ENCODE measurements around a stretch of chr19.

- PRO-cap, 2 experiments, result no peak in any of the 2 experiments
Observed at GRCh38 chr19:15368176-15368513, 11.4 kb downstream of the AKAP8 start.

GRCh38 chr19:15378775-15379557 is 621 bp downstream of the AKAP8 start:
- PRO-cap, 2 experiments, result peak in 1 of 2 experiments; most common minus-strand start chr19:15379305 (in 1)

- PRO-cap, 2 experiments, result peak in 2 of 2 experiments; most common plus-strand start chr19:15432868 (in 2); most common minus-strand start chr19:15432679 (in 1)
Observed at GRCh38 chr19:15432537-15433617, 14.1 kb upstream of the AKAP8L start.

GRCh38 chr19:15551080-15551719 is 42.9 kb downstream of the CYP4F22 start:
- PRO-cap, 2 experiments, result no peak in any of the 2 experiments

- PRO-cap, 2 experiments, result no peak in any of the 2 experiments
Observed at GRCh38 chr19:15641855-15642508, 1.3 kb downstream of the CYP4F3 start.

DNA sequence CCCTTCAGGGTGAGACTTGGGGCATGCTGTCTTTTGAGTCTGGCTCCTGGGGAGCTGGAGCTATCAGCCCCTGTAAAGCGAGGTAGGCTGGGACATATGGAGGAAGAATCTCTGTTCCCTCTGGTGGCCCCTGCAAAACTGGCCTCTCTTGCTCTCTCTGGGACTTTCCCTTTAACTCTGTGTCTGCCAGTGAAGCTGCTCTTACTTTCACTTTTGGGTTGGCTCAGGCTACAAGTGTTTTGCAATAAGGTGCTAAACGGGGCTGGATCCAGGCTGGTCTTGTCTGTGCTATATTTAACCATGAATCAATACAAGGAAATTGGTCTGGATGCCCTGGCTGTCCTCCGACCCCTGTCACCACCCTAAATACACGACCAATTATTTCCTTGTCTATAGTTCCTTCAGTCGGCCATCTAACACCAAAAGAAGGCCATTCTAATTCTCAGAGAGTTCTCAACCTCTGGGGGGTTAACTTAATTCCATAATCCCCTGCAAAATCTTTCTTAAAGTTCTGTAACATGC is 53.2 kb downstream of the OR10H4 start:
- PRO-cap, 2 experiments, result no peak in any of the 2 experiments

DNA sequence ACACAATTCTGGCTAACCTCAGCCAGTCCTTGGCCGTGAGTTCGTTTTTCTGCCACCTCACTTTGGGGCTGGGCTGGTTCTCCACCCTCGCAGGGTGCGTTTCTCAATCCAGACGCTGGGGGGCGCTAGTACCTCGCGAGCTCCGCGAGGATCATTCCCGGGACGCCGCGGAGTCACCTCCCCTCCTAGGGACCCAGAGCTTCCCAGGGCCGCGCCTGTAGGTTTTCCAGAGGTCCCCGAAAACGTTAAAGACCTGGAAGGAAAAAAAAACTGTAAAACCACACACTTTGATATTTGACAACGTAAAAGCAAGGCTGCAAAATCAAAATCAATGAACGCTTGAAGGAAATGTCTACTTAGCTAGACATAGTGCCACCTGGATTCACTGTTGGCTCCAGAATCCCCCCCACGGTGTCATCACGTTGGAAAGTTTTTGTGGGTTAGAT is 34.7 kb upstream of the TPM4 start:
- PRO-cap, 2 experiments, result no peak in any of the 2 experiments

DNA sequence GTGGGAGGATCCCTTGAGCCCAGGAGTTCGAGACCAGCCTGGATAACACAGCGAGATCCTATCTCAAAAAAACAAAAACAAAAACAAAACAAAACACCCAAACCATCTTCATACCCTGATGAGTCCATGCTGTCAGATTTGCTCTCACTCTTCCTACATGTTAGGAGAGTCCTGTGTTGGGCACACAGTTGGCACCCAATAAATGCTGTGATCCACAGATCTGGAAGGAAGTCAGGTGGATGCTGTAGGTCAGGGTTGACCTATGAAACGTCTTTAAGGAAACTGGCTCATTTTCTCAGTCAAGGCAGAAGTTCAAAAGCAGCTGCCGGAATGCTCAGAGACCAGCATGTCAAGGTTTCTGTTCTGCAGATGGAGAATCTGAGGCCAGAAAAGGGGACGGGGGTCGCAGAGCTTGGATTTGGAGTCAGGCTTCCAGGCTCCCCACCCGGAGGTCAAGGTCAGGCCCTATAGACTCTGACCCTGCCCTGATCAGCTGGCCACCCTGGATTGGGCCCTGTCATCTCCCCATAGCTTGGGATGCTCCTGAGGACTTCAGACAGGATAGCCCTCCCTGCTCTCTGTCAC is 3.1 kb upstream of the TPM4 start:
- PRO-cap, 2 experiments, result no peak in any of the 2 experiments

GRCh38 chr19:16093486-16094037 is 17.3 kb downstream of the TPM4 start:
- PRO-cap, 2 experiments, result peak in 2 of 2 experiments; most common plus-strand start chr19:16093891 (in 2); most common minus-strand start chr19:16093648 (in 1)

GRCh38 chr19:16115502-16116170 is 3.9 kb downstream of the RAB8A start:
- PRO-cap, 2 experiments, result no peak in any of the 2 experiments

DNA sequence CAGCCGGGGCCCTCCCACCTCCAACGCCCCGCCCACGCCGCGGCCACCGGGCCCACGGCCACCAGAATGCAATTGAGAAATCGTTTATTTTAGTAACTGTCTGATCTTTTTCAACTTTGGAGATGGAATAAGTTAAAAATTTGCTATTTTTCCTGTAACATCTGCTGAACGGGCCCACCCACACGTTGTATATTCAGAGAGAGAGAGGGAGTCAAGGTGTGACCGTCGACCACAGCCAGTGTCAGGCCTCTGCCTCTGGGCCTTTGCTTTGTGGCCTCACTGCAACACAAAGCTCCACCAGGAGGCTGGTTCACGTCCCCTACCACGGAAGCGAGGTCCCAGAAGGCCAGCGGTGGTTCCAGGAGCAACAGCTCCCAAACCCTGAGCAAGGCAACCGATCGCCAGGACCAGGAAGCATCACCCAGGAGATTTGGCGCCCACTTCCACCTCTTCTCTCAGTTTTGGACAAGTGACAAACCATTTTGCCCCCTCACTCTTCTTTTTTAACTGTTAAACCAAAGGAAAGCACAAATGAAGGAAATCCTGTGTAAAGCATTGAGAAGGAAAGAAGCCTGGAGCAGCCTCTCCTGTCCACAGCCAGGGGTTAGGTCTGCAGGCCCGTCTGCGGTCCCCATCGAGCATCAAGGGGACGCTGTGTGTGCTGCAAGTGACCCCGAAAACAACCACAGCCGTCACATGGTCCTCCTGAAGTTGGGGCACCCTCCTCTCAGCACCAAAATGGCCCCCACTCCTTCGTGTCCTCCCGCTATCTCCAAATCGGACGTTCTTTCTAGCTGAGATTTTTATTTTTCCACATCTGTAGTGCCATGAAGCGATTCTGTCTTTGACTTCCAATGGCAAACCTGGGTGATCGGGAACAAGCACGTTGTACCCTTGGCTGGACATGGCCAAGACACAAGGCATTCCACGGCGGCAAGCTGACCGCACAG is 10.8 kb upstream of the HSH2D start:
- PRO-cap, 2 experiments, result no peak in any of the 2 experiments

GRCh38 chr19:16157788-16158069 is 14.2 kb downstream of the HSH2D start:
- PRO-cap, 2 experiments, result no peak in any of the 2 experiments

DNA sequence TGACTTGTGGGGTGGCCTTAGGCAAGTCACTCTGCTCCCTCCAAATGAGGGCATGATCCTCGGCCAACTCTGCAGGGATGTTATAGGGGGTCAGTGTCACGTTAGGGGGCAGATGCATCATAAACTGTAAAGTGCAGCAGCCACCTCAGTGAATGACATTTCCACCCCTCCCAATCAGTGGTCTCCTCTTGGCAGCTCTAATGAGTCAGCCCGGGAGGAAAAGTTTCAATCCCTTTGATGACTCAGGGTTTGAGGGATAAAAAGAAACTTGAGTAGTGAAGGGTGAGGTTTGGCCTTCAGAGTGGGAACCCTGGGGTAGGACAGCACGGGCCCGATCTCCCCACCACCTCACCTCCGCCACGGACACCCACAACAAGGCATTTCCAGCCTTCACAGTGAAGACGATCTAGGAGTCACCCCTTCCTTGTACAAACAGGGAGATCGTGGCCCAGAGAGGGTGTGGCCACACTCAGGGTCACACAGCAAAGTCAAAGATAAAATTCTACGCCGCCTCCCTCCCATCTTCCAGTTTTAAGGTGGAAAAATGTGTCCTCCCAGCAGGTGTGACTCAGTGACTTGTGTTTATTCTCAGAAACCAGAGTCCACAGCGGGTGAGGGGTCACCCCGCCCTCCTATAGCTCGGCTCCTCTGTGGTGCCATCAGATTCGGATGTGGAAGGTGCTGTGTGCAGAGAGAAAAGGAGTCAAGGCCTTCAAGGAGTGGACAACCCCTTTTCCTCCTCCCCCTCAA is 12.3 kb downstream of the CIB3 start:
- PRO-cap, 2 experiments, result no peak in any of the 2 experiments

- PRO-cap, 2 experiments, result no peak in any of the 2 experiments
Observed at GRCh38 chr19:16360808-16361820, 36.5 kb downstream of the KLF2 start.

GRCh38 chr19:16362980-16363709 is 38.5 kb downstream of the KLF2 start:
- PRO-cap, 2 experiments, result peak in 2 of 2 experiments; most common plus-strand start chr19:16363428 (in 2); most common minus-strand start chr19:16363240 (in 1)

DNA sequence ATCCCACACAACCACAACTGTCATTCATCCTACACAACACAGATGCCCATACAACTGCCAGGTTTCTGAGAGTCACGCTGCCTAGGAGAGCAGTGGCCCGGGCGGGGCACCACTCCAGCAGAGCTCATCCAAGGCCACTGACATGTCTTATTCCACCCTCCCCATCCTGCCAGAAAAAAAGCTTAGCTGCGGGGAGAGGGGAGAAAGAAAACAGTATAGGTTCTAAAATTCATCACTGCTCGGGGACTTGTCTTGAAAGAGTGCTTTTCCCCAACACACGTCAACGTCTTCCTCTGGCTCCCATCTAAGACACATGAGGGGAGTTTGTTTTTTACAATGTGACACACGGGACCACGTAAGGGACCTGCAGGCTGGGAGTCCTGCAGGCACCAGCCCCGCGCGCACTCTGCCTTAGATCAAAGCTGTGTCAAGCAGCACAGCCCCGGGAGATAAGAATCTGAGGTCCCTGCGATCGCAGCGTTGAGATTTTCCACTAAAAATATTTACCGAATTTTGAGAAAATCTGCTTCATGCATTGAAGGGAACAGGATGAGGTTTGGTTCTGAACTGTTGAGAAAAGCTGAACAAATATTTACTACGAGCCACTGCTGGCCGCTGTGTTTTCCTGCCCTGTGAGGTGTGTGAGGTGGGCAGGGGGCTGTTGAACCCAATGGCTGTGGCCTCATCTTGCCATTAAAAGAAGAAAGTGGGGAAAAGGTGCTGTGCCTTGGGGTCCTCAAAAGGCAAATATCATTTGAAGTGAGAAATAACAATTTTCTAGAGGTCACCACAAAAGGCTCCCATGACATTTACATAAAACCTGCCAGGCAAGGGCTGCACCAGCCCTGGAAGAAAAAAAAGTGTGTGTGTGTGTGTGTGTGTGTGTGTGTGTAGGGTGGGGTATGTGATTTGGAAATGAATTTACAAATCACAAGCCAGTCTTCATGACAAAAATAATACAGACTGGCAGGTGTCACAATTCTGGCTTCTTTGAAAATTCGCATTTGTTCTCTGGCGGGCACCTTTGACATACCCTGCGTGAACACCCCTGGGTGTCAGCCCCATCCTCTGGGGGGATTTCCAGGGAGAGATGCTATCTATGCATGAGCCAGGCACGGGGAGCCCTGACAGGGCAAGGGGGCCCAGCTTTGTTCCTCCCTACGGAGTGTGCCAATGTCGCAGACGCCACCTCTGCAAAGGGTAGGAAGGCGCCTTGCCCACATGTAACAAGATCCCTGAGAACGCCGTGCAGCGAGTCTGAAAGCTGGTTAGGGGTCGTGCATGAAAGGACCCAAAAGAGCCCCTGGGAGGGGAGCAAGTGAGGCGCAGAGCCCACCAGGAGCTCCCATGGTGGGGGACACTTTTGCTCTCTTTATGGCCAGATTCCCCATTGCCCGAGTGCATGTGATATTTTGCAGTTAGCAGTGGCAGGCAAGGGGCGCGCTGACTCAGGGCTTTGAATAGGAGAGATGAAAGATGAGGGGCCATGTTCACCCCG is 44.7 kb downstream of the KLF2 start:
- PRO-cap, 2 experiments, result peak in 1 of 2 experiments; most common minus-strand start position 408 of the sequence (in 1)

DNA sequence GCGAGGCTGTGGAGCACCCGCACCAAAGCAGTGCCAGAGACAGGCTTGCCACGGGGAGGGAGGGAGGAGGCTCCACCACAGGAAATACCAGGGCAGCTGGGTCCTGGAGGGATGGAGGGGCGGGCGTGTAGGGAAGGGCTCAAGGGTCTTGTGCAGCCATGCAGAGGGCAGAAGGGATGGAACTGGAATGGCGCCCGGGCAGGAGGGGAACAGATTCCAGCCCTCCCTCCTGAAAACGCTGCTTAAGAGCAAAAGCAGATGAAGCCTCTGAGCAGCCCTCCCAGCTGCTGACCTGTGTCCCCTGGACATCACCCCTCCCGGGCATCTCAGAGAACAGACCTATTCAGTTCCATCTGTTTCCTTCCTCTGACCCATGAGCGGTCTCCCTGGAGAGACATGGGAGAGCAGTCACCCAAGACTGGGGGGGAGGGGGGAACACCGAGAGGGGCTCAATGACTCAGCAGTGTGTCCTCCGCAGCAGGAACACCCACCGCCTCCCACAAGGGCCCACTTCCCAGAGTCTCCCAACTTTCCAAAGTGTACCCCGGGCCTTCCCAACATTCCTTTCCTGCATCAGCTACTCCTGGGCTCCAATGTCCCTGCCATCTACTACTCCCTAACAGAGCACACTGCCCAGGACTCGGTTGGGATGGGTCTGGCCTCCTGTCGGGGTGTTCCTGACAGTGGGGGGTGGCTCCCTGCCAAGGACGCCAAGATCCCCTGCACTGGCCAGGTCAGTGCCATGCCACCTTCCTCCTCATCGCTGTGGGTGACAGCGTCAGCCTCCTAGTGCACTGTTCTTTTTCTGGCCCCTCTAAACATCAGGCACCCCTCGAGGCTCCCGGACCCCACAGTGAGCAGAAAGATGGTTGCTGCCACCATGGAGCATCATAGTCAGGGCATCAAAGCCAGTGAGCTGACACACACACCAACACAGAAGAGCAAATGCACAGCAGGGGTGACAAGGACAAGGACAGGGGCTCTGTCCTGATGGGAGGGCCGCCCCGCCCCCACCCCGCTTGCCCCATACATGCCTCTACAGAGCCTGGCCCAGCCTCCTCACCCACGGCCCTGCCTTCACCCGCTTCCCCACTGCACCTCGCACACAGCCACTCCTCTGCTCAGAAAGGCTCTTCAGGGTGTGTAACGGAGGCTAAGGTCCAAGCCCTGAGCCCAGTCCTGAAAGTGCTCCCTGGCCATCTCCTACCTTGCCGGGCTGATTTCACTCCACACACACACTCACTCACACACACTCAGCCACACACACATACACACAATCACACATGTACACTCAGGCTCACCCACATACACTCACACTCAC is 13.9 kb downstream of the EPS15L1 start:
- PRO-cap, 2 experiments, result no peak in any of the 2 experiments

DNA sequence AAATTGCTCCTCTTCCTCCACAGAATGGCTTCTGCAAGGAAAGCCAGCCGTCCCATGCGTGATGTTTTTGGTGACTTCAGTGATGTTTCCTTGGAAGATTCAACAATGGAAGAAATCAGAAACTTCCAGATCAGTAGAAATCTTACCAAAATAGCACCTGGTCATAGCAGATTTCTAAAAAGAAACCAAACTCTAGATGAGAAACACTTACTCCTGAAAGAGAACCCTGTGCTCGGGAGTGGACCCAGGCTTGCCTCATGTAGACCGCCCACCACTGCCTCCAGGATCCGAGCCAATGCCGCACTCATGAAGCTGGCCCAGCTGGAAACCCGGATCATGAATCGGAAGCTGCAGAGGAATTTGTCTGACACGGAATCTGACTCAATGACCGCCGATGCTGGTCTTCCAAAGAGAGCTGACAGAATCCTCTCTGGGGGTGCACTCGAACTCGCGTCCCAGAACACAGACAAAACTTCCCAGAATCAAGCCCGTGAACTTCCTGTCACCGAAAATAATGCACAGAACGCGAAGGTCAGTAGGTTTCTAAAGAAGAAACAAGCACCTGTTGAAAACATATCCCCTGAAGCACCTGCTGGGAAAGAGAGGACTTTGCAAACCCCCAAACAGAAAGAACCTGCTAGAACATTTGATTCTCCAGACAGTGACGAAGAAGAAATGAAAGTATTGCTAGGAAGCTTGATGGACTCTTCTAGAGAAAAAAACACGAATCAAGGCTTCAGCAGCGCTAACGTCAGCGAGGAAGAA is 4.8 kb downstream of the C19orf44 start:
- PRO-cap, 2 experiments, result no peak in any of the 2 experiments

DNA sequence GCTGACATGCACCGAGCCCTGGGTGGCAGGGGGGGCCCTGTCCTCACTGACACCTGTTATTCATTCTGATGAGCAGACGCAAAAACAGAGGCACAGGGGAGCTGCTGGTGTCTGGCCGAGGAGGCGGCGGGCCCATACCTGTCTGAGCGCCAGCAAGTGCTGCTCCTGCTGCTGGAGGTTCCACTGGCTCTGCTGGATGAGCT is 7.0 kb downstream of the CHERP start:
- PRO-cap, 2 experiments, result no peak in any of the 2 experiments

DNA sequence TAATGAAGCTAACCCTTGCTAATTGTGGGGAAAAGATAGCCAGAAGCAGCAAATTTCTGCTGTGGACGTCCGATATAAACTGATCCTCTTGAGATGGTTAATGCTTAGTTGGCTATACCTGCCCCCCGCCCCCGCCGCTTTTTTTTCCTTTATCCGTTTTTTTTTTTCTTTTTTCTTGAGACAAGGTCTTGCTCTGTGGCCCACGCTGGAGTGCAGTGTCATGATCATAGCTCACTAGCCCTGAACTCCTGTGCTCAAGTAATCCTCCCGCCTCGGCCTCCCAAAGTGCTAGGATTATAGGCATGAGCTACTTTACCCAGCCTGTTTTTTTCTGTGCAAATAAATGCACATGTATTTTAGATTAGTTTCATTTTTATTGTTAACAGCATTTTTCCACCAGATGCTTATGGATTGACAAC is 882 bp upstream of the CHERP start:
- PRO-cap, 2 experiments, result no peak in any of the 2 experiments